Colonic mucosa (tissue), 1 donor: Measurements from ENCODE around the gene TIMM17A.

DNA sequence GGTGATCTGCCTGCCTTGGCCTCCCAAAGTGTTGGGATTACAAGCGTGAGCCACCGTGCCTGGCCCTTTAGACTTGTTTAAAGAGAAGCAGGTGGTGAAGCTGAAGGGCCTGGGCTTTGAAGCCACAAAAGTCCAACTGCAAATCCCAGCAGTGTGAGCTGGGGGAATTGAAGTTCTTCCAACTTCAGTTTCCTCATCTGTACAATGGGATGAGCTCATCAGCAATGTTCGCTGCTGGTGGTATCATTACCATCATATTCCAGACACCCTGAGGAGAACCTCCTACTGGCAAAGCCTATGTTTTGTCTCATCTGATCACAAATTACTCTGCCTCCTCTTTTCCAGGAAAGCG is 2.5 kb upstream of the SHISA4 start:
- PRO-cap = no peak

- PRO-cap = no peak
These were observed 6.0 kb downstream of the SHISA4 start for GRCh38 chr1:201894574-201895245.

GRCh38 chr1:201895812-201896516 is 7.3 kb downstream of the SHISA4 start:
- PRO-cap = no peak

- PRO-cap = no peak
These were observed 24.7 kb downstream of the SHISA4 start for GRCh38 chr1:201913437-201913751.

GRCh38 chr1:201914403-201915277 is 25.9 kb downstream of the SHISA4 start:
- PRO-cap = unidirectional peak, minus-strand start at chr1:201914942

DNA sequence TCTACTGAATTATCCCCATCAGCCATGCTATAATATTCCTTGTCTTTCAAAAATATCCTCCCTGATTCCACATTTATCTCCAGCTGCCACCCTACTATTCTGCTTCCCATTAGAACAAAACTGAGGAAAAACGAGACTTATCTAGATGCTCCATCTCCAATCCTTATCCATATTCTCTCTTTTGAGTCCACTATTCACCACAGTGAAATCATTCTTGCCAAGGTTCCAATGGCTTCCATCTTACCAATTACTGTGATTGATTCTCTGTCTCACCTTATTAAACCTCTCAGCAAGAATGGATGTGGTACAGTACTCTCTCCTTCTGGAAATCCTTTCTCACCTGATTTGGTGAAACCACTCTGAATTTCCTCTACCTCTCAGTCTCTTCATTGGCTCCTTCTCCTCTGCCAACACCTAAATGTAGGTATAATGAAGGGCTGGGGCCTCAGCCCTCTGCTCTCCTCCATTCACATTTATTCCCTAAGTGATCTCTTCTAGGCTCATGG is 11.8 kb downstream of the LMOD1 start:
- PRO-cap = no peak

DNA sequence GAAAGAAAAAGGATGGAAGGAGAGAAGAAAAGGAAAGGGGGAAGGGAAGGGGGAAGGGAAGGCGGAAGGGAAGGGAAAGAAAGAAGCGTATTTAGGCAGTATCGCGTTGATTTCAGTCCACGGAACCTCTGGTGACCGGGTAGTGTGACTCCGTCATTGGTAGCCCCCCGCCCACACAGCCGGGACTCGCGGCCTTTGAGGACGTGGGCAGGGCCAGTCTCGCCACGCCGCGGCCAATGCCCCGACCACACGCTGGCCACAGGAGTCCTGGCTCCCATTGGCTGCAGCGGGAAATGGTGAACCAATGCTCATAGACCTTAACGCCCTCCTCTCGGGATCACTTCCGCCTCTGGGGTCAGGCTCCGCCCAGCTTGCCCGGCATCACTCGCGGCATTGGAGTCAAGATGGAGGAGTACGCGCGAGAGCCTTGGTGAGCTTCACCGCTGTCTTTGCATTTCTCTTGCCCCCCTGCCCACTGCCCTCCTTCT is at the start of gene TIMM17A:
Gene TIMM17A, plus strand, starts transcription at position 381 of the 488 bp plus-strand sequence.
- PRO-cap = bidirectional peak, plus-strand start at position 393 of the sequence, minus-strand start at position 177 of the sequence

DNA sequence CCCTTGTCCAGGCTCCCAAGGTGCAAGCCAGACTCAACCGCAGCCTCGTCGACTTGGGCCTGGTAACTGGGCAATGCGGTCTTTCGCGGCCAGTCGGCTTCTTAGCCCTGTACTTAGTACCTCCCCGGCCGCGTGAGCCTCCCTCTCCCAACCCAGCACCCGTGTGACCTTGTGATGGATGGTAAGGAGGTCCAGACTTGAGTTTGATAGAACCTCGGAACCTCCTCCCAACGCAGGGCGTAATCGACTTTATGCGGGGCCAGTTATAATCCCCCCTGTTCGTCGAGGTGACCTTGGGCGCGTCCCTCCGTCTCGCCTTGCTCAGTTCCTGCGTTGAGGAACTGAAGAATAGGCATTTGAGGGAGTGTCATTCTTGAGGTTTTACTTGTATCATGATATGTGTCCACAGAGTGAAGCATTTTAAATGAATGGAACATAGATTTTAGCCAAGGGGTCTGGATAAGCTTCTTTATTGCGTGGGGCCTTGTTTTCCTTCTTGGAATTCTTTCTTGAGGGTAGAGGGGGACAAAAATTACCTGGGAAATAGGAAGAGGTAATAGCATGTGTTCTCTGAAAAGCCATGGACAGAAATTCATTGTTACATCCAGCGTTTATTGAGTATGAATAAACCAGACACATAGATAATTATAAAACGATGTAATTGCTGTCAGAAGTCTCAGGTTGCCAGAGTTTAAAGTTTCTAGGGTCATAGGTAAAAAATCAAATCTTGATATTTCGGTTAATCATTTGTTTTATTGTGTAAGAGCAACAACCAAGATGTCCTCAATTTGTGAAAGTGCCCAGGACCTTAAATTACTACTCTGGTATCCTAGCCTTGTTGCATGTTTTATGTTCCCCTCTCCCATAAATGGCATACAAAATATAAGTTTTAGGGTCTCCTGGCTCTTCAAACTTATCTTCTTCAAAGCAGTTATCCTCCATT is 579 bp downstream of the TIMM17A start:
- PRO-cap = unidirectional peak, minus-strand start at position 319 of the sequence

DNA sequence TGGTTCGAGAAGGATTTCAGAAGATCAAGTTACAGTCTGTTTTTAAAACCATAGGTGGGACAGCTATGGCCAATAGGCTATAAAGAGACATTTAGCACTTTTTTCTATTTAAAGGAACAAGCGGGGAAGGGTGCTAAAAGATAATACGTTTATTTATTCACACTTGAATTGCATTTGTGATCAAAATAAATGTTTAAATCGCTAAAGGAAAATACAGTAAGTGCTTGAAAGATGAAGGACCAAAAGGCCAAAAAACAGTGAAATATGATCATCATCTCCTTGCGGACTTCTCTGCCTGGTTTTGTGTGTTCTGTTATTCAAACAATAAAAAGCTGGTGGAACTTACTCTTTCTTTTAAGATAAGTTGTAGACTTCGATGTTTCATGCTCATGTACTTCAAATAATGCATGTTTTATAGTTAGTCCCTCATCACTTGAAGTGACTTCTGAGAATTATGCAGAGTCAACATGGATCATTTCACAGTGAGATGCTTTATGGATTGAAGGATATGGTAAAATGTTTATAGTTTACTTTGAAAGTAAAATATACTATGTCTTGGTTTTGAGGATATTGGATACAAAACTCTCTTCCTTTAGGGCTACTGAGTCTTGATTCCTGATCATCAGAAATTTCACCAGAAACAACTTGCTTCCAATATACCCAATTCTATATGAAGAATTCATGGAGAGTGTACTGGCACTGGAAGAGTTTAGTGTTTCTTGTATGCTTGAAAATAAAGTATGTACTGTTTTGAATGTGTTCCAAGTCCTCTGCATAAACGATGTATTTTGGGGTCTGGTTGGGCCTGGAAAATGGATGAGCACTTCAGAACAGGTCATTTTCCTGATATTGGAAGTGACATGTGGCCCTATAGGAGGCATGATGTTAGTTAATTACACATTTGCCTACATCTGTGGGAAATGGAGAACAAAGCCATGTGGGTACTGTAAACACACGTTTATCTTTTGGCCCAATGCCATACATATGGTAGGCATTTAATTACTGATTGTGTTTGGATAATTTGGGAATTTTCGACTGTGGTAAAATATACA is 12.5 kb upstream of the RNPEP start:
- PRO-cap = no peak

DNA sequence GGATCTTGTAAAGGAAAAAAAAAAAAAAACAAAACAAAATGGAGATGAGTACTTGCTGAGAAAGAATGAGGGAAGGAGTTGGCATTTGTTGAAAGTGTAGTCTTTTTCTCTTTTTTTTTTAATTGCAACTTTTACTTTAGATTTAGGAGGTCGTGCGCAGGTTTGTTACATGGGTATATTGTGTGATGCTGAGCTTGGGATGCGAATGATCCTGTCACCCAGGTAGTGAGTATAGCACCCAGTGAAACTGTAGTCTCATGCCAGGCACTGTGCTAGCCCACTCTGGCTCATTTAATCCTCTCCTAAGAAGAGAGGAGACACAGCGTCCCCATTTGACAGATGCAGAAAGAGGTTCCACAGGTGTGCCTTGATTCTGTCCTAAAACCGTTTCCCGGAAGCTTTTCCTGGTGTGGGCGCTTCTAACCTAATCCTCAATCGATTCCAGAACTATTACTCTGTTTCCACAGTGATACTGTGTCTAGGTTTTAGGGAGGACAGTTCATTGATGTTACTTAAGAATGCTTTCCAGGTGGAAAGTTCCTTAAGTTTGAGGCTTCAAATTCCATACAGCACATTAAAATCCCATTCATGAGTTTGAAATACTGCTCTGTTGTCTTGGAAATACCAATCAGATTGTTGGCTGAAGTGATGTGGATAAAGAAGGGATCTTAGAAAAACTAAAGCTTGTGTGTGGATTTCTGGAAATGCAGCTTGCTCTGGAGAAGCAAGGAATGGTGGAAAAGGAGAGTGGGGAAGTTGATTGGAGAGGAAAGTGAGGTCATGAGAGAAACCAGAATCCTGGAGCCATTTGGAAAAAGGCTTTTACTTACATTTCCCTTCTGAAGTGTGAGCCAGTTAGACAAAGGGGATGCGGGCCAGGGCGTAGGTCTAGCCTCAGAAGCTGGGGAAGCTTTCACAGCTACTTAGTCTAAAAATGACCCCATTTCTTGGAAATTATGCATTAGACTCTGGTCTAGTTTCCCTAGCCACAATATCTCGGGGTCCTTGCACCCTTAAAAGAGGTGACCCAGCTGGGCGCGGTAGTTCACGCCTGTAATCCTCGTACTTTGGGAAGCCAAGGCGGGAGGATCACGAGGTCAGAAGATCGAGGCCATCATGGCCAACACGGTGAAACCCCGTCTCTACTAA is 6.5 kb downstream of the ELF3 start:
- PRO-cap = no peak

GRCh38 chr1:202084559-202085772 is 37.8 kb upstream of the GPR37L1 start:
- PRO-cap = bidirectional peak, plus-strand start at chr1:202085181, minus-strand start at chr1:202085014; bidirectional peak, plus-strand start at chr1:202085591, minus-strand start at chr1:202085395

GRCh38 chr1:202105431-202106156 is 17.1 kb upstream of the GPR37L1 start:
- PRO-cap = bidirectional peak, plus-strand start at chr1:202106060, minus-strand start at chr1:202105894

GRCh38 chr1:202143569-202144411 is 747 bp downstream of the ARL8A start:
- PRO-cap = no peak

DNA sequence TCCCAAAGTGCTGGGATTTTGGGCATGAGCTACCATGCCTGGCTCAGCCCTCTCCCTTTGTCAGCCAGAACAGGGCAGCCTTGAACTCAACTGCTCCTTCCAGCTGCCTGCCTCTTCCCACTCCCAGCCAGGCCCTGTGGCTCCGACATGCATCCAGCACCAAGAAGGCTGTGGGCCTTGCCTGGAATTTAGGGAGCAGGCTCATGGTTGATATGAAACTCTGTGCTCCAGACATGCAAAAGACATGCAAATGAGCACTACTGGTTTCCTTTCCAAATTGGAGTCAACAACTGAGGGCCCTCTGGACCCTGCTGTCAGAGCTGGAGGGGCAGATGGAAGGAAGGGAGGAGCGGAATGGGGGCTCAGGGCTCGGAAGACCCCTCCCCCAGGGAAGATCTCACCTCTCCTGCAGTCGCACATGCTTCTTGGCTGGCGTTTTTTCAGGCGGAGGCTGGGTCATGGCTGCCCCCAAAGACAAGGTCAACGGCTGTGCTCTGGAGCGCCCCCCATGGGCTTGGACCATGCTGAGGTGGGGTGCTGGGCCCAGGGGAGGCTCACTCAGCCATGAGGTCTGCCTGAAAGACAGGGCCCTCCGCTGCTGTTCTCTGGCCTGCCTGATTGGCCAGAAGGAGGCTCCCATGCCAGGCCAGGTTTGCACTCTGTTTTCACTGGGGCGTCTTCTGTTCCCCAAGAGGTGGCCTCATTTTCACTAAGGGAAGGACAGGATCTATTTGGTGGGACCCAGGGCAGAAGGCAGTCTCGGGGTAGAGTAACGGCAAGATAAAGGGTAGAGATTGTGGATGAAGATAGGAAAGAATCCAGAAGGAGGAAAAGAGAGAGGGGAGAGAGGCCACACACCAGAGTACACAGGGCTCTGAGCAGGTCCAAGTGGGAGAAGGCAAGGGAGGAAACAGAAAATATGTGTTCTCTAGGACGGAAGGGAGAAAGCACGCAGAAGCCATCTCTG is 1.2 kb downstream of the PTPN7 start:
- PRO-cap = no peak

- PRO-cap = no peak
These were observed 114.2 kb downstream of the PPP1R12B start for GRCh38 chr1:202462615-202463273.

DNA sequence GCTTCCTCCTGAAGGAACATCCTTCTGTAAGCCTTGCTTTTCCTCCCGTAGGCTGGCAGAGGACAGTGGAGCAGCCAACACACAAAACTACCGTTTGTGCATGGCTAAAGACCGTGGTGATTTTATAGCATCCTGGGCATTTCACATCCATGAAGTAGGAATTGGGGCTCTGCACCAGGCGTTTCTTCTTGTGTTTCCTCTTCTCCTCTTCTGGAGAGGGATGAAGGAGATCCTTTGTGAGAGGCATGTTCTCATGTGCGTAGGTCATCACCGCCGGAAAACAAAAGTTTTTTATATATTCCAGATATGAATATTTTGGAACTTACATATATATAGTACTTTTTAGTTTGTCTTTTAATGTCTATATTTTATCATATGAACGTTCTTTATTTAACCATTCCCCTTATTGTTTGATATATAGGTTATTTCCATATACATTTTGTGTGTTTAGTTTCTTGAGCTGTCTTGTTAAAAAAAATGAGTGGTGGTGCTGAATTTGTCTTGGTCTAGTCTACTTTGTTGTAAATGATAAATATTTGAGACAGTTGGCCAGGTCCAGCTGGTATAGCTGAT is 123.5 kb downstream of the PPP1R12B start:
- PRO-cap = no peak

- PRO-cap = bidirectional peak, plus-strand start at chr1:202483592, minus-strand start at chr1:202483498
These were observed 134.7 kb downstream of the PPP1R12B start for GRCh38 chr1:202483197-202483699.

- PRO-cap = no peak
These were observed 178.2 kb downstream of the SYT2 start for GRCh38 chr1:202531974-202532590.

GRCh38 chr1:202538863-202539112 is 171.5 kb downstream of the SYT2 start:
- PRO-cap = no peak

- PRO-cap = no peak
These were observed 163.9 kb downstream of the SYT2 start for GRCh38 chr1:202546192-202546857.